RPMI7951 (cell line): ENCODE data around the genes NOP53, TPRX1, KDELR1, DBP, PLEKHA4 and PPP1R15A.

DNA sequence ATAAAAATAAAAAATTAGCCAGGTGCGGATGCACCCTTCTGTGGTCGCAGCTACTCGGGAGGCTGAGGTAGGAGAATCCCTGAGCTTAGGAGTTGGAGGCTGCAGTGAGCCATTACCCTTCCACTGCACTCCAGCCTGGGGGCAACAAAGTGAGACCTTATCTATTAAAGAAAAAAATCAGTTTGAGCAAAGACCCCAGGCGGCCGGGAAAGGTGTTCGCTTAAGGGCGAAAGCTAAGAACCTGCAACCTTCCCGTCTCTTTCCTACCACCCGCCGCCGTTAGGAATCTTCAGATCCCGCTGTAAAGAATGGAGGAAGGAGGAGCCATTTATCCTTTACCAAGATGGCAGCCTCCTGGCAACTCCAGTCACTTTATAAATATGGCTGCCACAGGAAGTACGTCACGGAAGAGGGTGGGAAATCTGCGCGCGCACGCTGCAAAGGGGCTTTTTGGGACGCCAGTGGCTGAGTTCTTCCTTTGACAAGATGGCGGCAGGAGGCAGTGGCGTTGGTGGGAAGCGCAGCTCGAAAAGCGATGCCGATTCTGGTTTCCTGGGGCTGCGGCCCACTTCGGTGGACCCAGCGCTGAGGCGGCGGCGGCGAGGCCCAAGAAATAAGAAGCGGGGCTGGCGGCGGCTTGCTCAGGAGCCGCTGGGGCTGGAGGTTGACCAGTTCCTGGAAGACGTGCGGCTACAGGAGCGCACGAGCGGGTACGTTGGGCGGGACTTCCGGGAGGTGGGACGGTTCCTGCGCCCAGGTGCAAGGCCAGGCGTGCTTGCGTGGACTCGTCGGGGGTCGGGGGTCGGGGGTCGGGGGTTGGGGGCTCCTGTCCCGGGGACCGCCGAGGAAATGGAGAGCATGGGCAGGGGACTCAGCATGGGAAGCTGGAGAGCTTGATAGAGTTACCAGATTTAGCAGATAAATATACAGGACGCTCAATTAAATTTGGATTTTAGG, at the start of gene NOP53:
Gene NOP53, plus strand, starts transcription at position 473 of the 957 bp plus-strand sequence.
- RAMPAGE, long total RNA: no peak

- RAMPAGE, long total RNA: no peak
Observed at GRCh38 chr19:47756034-47756831, 10.9 kb downstream of the NOP53 start.

DNA sequence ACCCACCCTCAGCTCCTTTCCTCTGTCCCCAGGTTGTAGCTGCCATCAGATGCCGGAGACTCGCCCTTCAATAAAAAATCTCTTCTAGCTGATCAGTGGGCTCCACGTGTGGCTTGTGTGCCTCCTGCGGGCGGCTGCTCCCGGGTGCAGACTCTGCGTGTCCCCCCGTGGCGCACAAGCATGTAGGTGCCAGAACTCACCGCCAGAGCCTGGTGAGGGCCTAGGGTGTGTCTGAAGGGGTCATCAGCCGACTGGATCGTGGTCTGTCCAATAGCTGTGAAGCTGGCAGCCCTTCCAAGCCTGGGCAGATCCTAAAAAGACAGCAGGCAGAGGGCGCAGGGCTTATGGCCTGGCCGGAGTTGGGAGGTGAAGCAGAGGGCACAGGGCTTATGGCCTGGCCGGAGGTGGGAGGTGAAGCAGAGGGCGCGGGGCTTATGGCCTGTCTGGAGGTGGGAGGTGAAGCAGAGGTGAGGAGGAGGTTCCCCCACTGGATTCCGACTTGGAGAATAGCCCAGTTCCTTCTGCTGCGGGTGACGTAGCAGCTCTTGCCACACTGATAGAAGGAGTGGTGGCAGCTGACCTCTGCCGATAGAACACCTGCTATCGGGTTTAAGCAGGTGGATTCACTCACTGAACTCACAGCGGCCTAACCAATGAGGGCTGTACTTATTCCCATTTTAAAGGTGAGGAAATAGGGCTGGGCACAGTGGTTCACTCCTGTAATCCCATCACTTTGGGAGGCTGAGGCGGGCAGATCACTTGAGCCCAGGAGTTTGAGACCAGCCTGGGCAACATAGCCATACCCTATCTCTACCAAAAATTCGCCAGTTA, 11.8 kb downstream of the NOP53 start:
- RAMPAGE, long total RNA: no peak

DNA sequence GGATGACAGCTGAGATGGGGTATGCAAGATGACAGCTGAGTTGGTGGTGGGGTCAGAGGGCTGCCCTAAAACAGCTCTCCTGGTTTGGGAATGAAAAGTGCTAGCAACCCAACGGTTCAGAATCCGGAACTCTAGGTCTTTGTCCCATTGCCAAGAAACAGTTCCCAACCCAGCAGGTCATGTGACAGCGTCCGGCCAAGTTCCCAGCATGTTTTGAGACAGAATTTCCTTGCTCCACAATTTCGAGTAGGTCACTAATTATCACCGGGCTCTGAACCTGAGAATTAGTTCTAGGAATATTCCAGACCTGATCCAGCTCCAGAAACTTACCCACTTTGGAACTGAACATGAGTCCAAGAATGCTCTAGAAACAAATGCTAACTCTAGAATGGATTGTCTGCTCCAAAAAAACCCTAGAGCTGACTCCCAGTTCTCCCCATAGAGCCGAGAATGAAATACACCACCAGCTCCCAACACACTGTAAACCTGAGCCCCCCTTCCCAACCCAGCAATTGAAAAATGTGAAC, 3.5 kb downstream of the SELENOW start:
- RAMPAGE, long total RNA: no peak

- RAMPAGE, long total RNA: no peak
Observed at GRCh38 chr19:47804375-47804704, at the start of gene TPRX1. Gene TPRX1, minus strand, starts transcription at chr19:47804551.

DNA sequence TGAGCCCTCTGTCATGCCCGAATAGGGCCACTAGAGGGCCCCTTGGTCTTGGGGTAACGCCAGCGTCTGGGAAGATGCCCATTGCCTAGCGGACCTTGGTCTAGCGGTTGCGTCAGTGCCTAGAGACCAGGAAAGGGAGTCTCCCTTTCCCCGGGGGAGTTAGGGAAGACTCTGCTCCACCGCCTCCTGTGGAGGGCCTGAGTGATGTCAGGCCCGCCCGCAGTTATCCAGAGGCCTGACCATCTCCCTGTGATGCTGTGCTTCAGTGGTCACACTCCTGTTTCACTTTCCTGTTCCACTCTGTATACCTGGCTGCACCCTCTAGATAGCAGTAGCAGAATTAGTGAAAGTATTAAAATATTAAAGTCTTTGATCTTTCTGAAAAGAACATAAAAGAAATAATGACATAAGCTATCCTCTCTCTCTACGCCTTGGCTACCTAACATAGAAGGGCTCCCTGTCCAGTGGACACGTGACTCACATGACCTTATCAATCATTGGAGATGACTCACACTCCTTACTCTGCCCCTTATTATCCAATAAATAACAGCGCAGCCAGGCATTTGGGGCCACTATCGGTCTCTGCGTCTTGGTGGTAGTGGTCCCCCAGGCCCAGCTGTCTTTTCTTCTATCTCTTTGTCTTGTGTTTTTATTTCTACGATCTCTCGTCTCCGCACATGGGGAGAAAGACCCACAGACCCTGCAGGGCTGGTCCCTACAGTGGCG, 3.0 kb downstream of the PLA2G4C start:
- RAMPAGE, long total RNA: no peak

GRCh38 chr19:48153761-48154460, 16.2 kb downstream of the LIG1 start:
- RAMPAGE, long total RNA: no peak

DNA sequence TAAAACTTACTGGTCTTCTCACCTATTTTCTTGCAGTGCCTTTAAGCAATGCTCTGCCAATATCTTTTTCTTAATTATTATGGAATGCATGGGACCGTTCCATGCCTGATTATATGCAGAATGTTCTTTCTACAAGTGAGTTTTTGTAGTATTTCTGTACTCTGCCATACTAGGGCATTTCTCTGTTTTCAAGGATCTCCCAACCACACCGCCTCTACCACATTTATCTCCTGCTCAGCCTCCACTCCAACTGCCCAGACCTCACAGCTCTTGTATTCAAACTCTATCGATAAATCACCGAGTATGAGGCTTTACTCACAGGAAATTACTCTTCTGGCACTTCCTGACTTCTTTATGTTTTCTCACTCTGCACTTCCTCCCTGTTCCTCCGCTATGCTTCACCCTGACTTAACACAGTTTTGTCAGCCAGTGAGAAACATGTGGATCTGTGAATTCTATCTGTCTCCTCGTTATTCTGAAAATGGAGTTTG, 2.5 kb upstream of the CARD8 start:
- RAMPAGE, long total RNA: no peak

DNA sequence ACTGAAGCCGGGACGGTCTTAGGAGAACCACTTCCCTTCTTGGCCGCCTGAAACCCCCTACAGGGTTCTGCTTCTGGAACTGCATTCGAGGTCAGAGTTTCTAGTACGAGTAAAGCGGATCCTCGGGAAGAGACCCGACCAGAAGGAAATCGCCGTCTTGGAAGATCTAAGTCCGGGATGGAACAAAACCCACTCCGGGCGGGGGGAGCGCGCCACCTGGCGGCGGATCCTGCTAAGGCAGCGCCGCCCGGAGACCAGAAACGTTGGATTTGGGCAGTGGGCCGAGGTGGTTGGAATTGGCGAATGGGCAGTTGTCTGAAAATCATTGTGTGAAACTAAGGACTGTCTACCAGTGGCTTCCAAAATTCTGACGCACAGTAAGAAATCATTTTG, 21.3 kb downstream of the ZNF114 start:
- RAMPAGE, long total RNA: no peak

GRCh38 chr19:48379065-48379434, 12.3 kb downstream of the KDELR1 start:
- RAMPAGE, long total RNA: no peak

- RAMPAGE, long total RNA: start-site peak on the minus strand at chr19:48391521-48391557, 62 and 32 reads in 2 replicates
Observed at GRCh38 chr19:48391086-48391808, at the start of gene KDELR1. Gene KDELR1, minus strand, starts transcription at chr19:48391551.

DNA sequence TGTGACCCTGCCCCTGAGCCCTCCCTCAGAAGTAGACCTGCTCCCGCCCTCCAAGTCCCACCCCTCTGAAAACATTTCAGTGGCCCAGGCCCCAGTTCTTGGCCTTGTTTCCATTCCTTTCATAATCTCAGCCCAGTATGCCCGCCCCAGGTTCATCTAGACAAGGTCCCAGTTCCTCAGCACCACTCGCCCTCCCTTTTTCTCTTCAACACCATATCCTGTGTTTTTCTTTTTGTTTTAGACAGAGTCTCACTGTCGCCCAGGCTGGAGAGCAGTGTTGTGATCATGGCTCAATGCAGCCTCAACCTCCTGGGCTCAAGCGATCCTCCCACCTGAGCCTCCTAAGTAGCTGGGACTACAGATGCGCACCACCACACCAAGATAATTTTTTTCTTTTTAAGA, 19.7 kb downstream of the LMTK3 start:
- RAMPAGE, long total RNA: no peak

DNA sequence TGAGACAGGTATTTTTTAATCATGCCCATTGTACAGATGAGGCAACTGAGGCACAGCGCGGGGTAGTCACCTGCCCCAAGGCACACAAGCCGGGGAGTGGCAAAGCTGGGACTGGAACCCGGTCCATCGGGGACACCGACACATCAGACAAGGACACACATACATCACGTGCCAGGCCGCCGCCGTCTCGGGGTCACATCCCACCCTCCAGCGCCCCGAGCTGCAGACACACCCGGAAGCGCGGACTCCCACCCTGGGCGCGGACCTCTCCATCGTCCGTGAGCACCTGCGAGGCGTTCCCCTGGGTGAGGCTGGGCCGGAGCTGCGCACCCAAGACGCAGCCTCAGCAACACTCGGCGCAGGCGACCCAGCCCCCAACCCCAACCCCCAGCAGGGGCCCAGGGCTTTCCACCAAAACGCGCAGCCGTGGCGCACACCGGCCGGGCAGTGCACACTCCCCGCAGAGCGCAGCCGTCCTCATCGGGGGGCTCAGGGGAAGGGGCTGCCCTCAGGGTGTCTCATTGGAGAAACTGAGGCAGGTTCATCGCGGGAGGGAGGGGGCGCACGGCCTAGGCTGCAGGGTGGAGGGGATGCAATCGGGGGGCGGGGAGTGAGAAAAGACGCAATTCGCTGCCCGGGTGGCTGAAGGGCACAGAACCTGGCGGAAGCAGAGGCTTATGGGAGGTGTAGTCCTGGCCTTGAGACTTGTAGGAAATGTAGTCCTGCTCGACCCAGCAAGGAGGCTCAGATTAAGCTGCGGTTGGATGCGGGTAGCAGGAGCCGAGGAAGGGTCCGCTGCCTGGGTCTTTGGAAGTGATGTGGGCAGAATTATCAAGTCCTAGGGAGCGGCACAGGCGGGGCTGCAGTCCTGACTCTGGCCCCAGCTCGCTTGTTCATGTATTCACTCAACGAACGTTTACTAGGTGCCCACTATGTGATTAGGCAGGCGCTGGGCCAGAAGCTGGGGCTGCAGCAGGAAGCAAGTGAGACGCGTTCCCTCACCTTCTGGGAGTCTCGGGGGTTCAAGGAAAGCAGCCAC, 2.0 kb upstream of the LMTK3 start:
- RAMPAGE, long total RNA: no peak

DNA sequence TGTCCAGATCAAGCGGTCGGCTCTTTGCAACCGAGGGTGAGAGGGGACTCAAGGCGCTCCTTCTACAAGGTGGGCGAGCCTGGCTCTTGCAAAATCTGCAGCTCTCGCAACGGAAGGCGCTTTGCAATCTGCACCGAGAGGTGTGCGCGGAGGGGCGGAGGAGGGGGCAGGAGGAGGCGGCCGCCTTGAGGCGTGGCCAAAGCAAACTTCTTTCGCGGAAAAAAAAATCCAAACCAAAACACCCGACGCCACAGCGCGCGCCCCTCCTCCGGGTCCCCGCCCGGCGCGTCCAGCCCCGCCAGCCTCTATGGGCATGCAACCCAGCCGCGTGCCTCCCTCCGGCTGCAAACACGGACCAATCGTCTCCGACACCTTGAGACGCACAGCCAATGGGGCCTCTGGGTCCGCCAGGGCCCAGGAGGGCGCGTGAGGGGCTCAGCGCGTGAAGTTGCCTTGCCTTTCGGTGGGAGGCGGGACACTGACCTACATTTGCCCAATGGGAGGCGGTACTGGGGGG, at the start of gene DBP:
Gene DBP, minus strand, starts transcription at position 146 of the 517 bp plus-strand sequence.
- RAMPAGE, long total RNA: no peak

- RAMPAGE, long total RNA: no peak
Observed at GRCh38 chr19:48734911-48735796, 5.3 kb downstream of the RASIP1 start.

- RAMPAGE, long total RNA: no peak
Observed at GRCh38 chr19:48737226-48738138, 2.9 kb downstream of the RASIP1 start.

GRCh38 chr19:48807669-48808533, 2.9 kb downstream of the BCAT2 start:
- RAMPAGE, long total RNA: no peak

- RAMPAGE, long total RNA: no peak
Observed at GRCh38 chr19:48867817-48868862, at the start of gene PLEKHA4. Gene PLEKHA4, minus strand, starts transcription at chr19:48868617.

DNA sequence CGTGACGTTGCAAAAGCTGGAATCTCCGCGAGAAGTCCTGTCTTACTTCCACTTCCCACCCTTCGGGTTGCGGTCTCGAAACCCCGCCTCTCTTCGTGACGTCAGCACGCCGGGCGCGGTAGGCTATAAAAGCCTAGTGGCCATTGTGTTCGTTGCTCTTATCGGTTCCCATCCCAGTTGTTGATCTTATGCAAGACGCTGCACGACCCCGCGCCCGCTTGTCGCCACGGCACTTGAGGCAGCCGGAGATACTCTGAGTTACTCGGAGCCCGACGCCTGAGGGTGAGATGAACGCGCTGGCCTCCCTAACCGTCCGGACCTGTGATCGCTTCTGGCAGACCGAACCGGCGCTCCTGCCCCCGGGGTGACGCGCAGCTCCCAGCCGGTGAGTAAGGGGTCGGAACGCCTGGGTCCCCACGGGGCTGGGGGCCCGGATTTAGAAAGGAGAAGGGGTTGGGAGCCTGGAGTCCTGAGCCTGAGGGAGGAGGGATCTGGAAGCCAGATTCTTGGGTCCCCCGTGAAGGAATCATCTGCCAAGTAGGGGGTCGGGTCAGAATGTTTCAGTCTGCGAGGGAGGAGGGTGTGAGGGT, at the start of gene PPP1R15A:
Gene PPP1R15A, plus strand, starts transcription at position 155 of the 590 bp plus-strand sequence.
- RAMPAGE, long total RNA: no peak

DNA sequence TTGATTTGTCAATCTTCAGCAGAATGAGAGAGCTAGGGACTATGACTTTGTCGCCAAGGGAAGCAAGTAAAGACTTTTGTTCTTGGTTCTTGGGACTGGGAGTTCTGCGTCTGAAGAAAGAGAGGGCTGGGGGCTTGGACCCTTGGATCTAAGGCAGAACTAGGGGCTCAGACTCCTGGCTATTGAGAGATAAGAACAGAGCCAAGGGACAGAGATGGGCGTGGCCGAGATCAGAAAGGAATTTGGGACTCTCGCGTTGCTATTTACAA, 570 bp downstream of the PPP1R15A start:
- RAMPAGE, long total RNA: no peak